HepG2 (cell line): ENCODE data around the gene GADL1.

DNA sequence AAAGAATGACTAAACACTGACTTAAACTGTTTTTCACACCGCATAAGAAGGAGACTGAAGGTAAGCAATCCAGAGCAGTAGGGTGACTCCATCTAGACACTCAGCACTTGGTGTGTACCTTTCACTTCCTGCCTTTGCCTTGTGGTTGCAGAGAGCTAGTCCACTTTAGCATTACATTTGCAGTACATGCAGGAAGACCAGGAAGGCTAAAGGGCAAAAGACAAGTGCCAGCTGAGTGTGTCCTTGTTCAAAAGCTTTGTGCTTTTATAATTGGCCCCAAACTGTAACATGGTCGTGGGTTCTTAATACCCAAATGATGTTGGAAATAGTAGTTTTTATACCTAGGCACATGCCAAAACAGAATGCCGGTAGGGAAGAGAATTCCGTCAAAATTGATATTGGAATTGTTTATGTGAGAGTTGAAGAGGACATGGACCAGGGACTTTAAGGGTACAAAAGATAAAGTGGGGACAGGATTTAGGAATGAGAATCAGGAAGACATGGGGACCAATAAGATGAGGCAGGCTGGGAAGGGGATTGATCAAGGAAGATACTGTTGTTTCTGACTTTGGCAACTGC is 234.8 kb downstream of the RBMS3 start:
- RRBS, 2 experiments, result no CpG with 5 or more reads among the region's 4 CpGs
CAGE:
- cytosol, long polyA minus RNA, result no peak
- cytosol, long polyA plus RNA, result no peak
- long polyA plus RNA, result no peak
- nucleus, long polyA minus RNA, result no peak
- nucleus, long polyA plus RNA, result no peak

DNA sequence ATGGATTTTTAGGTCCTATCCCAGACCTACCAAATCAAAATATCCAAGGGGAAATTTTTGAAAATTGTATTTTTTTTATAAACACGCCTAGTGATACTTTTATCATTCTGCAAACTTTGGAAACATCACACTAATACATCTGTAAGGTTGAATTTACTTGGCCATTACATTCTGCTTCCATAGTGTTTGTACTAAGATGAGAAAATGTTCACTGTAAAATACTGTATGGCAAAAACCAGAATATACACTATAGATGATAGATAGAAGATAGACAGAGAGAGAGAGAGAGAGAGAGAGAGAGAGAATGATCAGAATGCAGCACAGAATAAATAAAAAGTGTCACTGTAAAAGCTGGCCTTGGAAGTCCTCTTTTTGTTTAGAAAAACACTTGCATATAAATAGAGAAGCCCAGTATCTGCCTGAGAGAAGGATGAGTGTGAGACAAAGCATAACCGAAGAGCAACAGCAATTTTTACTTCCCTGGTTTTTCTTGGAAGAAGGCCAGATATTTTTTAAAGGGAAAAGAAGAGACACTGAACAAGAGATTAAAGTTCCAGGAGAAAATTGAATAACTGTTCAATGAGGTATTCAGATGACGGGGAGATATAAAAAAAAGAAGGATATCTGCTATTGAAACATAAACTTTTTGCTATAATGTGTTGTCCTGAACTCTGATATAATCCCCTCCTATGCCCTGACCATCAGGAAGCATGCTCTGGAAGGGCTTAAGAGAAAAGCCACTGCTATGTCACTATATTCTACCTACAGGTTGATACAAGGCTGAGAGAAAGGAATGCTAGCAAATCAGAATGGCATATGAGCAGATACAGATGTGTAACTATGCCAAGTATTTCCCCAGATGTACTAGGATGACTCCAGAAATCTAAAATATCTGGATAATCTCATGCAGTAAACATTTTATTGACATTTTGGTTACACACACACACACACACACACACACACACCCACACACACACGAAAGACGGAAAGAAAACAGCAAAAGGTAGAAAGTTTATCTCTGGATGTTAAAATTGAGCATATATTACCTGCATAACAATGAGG is 358.8 kb downstream of the RBMS3 start:
- RRBS, 2 experiments, result no CpG with 5 or more reads among the region's 5 CpGs
CAGE:
- cytosol, long polyA minus RNA, result no peak
- cytosol, long polyA plus RNA, result no peak
- long polyA plus RNA, result no peak
- nucleus, long polyA minus RNA, result no peak
- nucleus, long polyA plus RNA, result no peak

DNA sequence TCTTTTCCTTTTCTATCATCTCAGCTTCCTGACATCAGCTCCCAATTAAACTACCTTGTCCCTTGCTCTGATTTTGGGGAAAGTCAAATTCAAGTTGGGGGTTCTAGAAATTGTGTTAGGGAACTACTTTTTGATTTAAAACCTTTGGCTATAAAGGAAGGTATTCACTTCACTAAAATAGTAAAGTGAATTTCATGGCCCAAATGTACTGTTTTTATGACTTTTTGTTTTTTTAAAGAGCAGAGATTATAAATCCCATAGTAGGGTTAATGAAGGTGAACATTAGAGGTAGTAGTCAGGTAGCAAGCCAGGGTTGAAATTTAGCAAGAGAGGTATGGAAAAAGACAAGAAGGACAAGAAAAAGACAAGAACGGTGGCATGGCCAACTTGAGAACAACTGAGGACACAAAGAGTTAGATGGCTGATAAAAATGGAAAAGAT is 488.0 kb downstream of the RBMS3 start:
- RRBS, 2 experiments, result no CpG with 5 or more reads among the region's 1 CpG
CAGE:
- cytosol, long polyA minus RNA, result no peak
- cytosol, long polyA plus RNA, result no peak
- long polyA plus RNA, result no peak
- nucleus, long polyA minus RNA, result no peak
- nucleus, long polyA plus RNA, result no peak

GRCh38 chr3:30614829-30615247 is 8.4 kb downstream of the TGFBR2 start:
- RRBS, 2 experiments, result no CpG with 5 or more reads among the region's 1 CpG
CAGE:
- cytosol, long polyA minus RNA, result start-site peak on the plus strand at chr3:30615070-30615176, 11 reads
- cytosol, long polyA plus RNA, result no peak
- long polyA plus RNA, result no peak
- nucleus, long polyA minus RNA, result no peak
- nucleus, long polyA plus RNA, result no peak

- RRBS, 2 experiments, result no CpG with 5 or more reads among the region's 8 CpGs
CAGE:
- cytosol, long polyA minus RNA, result start-site peak on the plus strand at chr3:30629887-30629913, 6 reads
- cytosol, long polyA plus RNA, result no peak
- long polyA plus RNA, result no peak
- nucleus, long polyA minus RNA, result no peak
- nucleus, long polyA plus RNA, result no peak
Measured at GRCh38 chr3:30629258-30630303, 23.2 kb downstream of the TGFBR2 start.

DNA sequence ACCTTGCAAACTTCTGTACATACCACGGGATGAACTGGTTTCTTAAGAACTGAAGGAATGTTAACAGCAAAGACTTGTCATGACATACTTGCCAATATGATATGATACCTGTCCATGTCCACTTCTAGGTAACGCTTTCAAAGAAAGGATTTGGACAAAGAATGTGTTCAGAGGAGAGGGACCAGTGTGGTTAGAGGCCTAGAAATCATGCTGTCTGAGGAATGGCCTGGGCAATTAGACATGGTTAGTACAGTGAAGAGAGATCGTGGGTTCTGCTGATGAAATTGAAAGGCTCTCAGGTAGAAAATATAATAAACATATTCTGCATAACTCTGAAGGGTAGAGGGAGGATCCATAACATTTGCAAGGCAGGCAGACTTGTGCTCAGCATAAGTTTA is 39.8 kb downstream of the TGFBR2 start:
- RRBS, 2 experiments, result no CpG with 5 or more reads among the region's 3 CpGs
CAGE:
- cytosol, long polyA minus RNA, result start-site peak on the plus strand centred at position 101 of the sequence, 8 bp wide, 9 reads; start-site peak on the plus strand centred at position 182 of the sequence, 6 bp wide, 5 reads
- cytosol, long polyA plus RNA, result no peak
- long polyA plus RNA, result no peak
- nucleus, long polyA minus RNA, result no peak
- nucleus, long polyA plus RNA, result no peak

DNA sequence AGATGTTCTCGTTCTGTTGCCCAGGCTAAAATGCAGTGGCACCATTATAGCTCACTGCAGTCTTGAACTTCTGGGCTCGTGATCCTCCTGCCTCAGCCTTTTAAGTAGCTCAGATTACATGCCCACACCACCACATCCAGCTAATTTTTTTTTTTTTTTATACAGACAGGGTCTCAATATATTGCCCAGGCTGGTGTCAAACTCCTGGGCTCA is 57.5 kb downstream of the TGFBR2 start:
- RRBS, 2 experiments, result no CpG with 5 or more reads among the region's 2 CpGs
CAGE:
- cytosol, long polyA minus RNA, result no peak
- cytosol, long polyA plus RNA, result no peak
- long polyA plus RNA, result no peak
- nucleus, long polyA minus RNA, result no peak
- nucleus, long polyA plus RNA, result no peak

GRCh38 chr3:30671412-30672536 is 65.4 kb downstream of the TGFBR2 start:
- RRBS, 2 experiments, result no CpG with 5 or more reads among the region's 27 CpGs
CAGE:
- cytosol, long polyA minus RNA, result no peak
- cytosol, long polyA plus RNA, result no peak
- long polyA plus RNA, result no peak
- nucleus, long polyA minus RNA, result start-site peak on the minus strand at chr3:30671924-30671965, 5 reads; start-site peak on the minus strand at chr3:30672382-30672435, 9 reads
- nucleus, long polyA plus RNA, result no peak

- RRBS, 2 experiments, result 3% methylated on average over 10 of the region's 35 CpGs
CAGE:
- cytosol, long polyA minus RNA, result no peak
- cytosol, long polyA plus RNA, result no peak
- long polyA plus RNA, result no peak
- nucleus, long polyA minus RNA, result no peak
- nucleus, long polyA plus RNA, result no peak
Measured at GRCh38 chr3:30894470-30894973, at the start of gene GADL1. GADL1 (minus strand) TSS chr3:30894661.

- RRBS, 2 experiments, result no CpG with 5 or more reads among the region's 2 CpGs
CAGE:
- cytosol, long polyA minus RNA, result no peak
- cytosol, long polyA plus RNA, result no peak
- long polyA plus RNA, result no peak
- nucleus, long polyA minus RNA, result no peak
- nucleus, long polyA plus RNA, result no peak
Measured at GRCh38 chr3:31542208-31542722, 9.5 kb downstream of the STT3B start.

DNA sequence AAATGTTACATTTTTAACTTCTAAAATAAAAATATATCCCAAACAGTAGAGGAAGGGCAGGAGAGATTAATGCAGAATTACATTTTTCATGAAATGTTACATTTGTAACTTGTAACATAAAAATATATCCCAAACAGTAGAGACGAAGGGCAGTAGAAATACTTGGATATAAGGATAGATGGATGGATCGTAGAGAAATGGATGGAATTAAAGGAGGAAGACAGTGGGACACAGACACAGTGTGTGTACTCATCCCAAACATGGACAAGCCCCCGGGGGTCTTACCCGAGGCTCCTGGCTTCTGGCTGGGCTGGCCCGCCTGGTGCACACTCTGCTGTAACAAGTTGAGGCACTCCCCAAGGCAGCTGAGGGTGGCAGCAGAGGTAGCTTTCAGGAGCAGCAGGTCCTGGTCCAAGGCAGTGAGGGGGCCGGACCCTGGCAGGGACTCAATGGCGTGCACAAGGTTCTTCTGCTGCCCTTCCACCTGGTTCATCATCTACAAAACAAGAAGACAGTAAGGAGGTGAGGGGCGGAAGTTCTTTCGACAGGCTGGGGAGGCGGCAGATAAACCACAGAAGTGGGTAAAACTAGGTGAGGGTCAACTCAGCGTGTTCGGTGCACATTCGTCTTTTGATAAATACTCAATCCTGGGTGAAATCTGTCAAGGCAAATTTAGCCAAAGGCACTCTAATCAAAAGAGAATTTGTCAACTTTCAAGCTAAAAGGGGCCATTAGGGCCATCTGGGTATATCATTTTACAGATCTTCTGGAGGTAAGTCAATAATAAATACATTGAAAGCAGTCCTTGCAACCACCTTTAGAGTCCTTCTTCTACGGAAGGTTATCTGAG is 215.1 kb downstream of the STT3B start:
- RRBS, 2 experiments, result no CpG with 5 or more reads among the region's 14 CpGs
CAGE:
- cytosol, long polyA minus RNA, result no peak
- cytosol, long polyA plus RNA, result no peak
- long polyA plus RNA, result no peak
- nucleus, long polyA minus RNA, result no peak
- nucleus, long polyA plus RNA, result no peak

DNA sequence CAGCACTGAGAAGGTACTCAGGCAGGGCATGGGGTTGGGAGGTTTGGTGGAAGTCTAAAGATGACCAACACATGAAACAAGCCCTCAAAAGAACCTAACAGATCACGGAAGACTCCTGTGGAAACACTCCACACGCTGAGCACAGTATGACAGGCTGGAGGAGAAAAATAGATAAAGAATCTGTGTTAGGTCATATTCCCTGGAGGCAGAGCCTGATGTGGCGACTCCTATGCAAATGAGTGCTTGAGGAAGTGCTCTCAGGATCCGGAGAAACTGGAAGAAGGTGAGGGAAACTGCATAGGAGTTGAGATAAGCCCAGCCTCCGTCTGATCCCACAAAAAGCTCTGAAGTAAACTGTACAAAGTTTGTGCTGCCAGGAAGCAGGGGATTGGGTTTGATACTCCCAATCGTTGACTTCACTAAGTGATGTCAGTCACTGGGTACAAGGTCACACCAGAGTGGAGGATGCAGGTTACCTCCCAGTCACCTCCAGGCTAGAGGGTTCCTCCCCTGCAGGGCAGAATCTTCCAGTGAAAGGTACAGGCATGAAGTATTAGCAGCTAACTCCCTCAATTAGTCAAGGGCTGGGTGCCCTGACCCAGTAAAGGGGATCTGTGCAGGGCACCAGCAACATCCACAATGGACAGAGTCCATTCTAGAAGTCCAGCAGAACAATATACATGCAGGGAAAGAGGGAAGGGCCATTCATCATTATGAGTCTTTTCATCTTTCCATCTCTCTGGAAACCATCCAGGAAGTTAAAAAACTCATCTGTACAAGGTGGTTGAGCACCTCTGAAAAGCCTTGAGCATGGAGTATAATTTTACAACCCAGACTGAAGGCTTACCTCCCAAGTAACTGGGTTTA is 33.3 kb downstream of the OSBPL10 start:
- RRBS, 2 experiments, result no CpG with 5 or more reads among the region's 6 CpGs
CAGE:
- cytosol, long polyA minus RNA, result no peak
- cytosol, long polyA plus RNA, result no peak
- long polyA plus RNA, result no peak
- nucleus, long polyA minus RNA, result no peak
- nucleus, long polyA plus RNA, result no peak

DNA sequence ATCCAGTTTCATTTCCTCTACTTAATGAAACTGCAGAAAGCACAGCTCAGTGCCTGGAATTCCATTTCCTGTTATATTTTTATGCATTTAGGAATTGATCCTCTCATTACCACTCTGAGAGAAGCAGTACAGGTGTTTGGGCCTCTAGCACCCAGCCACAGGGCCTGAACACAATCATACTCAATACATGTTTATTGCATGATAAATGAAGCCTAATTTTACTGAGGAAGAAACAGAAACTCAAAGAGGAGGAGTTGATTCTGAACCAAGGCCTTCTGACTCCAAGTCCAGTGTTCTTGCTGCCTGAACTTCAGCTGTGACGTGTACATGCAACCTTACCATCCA is 4.5 kb downstream of the ZNF860 start:
- RRBS, 2 experiments, result no CpG with 5 or more reads among the region's 1 CpG
CAGE:
- cytosol, long polyA minus RNA, result no peak
- cytosol, long polyA plus RNA, result no peak
- long polyA plus RNA, result no peak
- nucleus, long polyA minus RNA, result no peak
- nucleus, long polyA plus RNA, result no peak

DNA sequence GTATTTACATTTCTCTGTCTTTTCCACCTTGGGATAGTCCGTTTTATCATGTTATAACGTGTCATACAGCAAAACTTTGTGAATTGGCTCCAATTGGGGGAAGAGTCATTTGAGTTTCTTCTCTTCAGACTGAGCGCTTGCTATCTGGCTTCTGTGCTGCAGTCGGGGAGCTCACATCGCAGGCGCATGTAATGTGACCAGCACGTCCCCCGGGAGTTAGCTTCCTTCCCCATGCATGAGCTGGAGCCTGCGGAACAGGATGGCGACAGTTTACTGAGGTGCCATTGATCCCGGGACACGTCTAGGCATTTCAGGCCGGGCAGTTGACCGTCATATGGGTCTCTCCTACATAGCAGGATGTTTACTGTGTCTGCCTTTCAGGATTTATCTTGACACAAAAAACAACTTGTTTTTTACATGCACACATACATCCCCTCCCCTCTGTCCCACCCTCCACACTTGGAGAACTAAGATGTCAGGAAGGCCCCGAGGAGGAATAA is 44.8 kb downstream of the CMTM8 start:
- RRBS, 2 experiments, result 96 to 97% methylated on average over 3 of the region's 15 CpGs
CAGE:
- cytosol, long polyA minus RNA, result no peak
- cytosol, long polyA plus RNA, result no peak
- long polyA plus RNA, result no peak
- nucleus, long polyA minus RNA, result no peak
- nucleus, long polyA plus RNA, result no peak

GRCh38 chr3:32422910-32423484 is 31.3 kb downstream of the CMTM7 start:
- RRBS, 2 experiments, result no CpG with 5 or more reads among the region's 3 CpGs
CAGE:
- cytosol, long polyA minus RNA, result no peak
- cytosol, long polyA plus RNA, result no peak
- long polyA plus RNA, result no peak
- nucleus, long polyA minus RNA, result no peak
- nucleus, long polyA plus RNA, result no peak

- RRBS, 2 experiments, result 97 to 98% methylated on average over 4 of the region's 14 CpGs
CAGE:
- cytosol, long polyA minus RNA, result no peak
- cytosol, long polyA plus RNA, result no peak
- long polyA plus RNA, result no peak
- nucleus, long polyA minus RNA, result no peak
- nucleus, long polyA plus RNA, result no peak
Measured at GRCh38 chr3:32455999-32456627, 46.5 kb downstream of the CMTM6 start.

- RRBS, 2 experiments, result no CpG with 5 or more reads among the region's 9 CpGs
CAGE:
- cytosol, long polyA minus RNA, result no peak
- cytosol, long polyA plus RNA, result no peak
- long polyA plus RNA, result no peak
- nucleus, long polyA minus RNA, result no peak
- nucleus, long polyA plus RNA, result no peak
Measured at GRCh38 chr3:32467341-32467593, 35.4 kb downstream of the CMTM6 start.

- RRBS, 2 experiments, result no CpG with 5 or more reads among the region's 5 CpGs
CAGE:
- cytosol, long polyA minus RNA, result no peak
- cytosol, long polyA plus RNA, result no peak
- long polyA plus RNA, result no peak
- nucleus, long polyA minus RNA, result no peak
- nucleus, long polyA plus RNA, result no peak
Measured at GRCh38 chr3:32470519-32471286, 31.9 kb downstream of the CMTM6 start.

GRCh38 chr3:33144186-33145036 is 30.6 kb downstream of the CRTAP start:
- RRBS, 2 experiments, result no CpG with 5 or more reads among the region's 3 CpGs
CAGE:
- cytosol, long polyA minus RNA, result no peak
- cytosol, long polyA plus RNA, result no peak
- long polyA plus RNA, result no peak
- nucleus, long polyA minus RNA, result no peak
- nucleus, long polyA plus RNA, result no peak

GRCh38 chr3:33406723-33407052 is 33.5 kb downstream of the UBP1 start:
- RRBS, 2 experiments, result no CpG with 5 or more reads among the region's 4 CpGs
CAGE:
- cytosol, long polyA minus RNA, result no peak
- cytosol, long polyA plus RNA, result no peak
- long polyA plus RNA, result no peak
- nucleus, long polyA minus RNA, result no peak
- nucleus, long polyA plus RNA, result no peak